Cardiac muscle cell (in vitro differentiated cells and primary cell): ENCODE measurements around a stretch of chr2.

- RAMPAGE, long total RNA = no peak
- RRBS = no CpG with 5 or more reads among the region's 5 CpGs
Observed at GRCh38 chr2:45722960-45723528, 71.6 kb downstream of the PRKCE start.

GRCh38 chr2:45836498-45837530, 185.3 kb downstream of the PRKCE start:
- RAMPAGE, long total RNA = no peak
- RRBS = no CpG with 5 or more reads among the region's 11 CpGs

DNA sequence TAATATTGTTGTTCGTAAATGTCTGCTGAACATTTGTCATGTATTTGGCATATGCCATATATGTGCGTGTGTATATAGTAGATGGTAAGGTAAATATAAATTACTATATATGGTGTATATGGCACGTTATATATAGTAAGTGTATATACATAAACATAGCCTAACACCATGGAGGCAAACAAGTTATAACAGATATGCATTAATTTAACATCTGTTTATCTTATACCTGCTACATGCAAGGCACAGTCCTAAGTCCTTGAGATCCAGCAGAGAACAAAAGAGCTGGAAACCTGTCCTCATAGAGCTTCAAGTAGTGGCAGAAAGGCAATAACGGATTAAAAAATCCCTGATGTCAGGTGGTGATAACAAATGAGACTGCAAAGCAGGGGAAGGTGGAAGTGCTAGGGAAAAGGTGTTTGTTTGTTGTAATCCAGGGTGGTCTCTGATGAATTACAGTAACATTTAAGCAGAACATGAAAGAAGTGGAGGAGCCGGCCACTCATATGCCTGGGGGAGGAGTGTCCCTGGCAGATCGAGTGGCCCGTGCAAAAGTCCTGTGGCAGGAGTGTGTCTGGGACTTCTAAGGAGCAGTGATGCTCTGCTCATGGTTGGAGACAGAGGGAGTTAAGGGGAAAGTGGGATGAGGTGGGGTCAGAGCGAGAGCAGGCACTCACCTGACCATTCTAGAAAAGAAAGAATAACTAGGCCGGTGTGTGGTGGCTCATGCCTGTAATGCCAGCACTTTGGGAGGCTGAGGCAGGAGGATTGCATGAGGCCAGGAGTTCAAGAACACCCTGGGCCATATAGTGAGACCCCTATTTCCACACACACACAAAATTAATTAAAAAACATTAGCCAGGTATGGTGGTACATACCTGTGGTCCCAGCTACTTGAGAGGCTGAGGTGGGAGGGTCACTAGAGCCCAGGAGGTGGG, 261.4 kb upstream of the EPAS1 start:
- RAMPAGE, long total RNA = no peak
- RRBS = no CpG with 5 or more reads among the region's 9 CpGs

DNA sequence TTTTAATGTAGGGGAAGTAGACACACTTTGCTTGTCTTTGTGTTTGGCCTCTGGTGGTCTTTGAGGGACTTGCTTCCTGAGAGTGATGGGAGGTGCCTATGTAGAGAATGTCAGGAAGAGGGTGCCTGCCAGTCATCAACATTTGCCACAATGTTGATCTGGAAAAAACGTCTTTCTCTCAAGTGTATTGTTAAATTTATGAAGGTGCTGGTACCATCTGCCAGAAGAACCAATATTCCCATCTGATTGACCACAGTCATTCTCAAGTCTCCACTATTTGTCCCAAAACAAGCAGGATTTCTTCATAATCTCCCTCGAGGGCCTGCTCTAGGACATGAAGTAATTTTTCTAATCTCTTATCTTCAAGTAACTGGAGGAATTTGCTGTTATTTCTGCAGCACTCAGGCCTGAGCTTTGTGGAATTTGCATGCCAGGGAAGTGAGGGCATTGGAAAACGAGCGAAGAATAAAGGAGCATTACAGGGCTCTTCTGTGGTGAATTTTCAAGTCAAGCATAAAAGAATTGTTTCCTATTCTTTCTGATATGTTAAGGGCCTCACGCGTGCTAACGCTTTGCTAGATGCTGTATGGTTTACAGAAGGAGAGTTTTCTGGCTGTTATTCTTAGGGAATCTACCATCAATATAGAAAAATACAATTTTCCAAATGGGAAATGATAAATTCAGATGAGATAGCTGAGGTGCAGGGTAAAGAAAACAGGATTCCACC, 161.3 kb upstream of the EPAS1 start:
- RAMPAGE, long total RNA = no peak
- RRBS = no CpG with 5 or more reads among the region's 7 CpGs

GRCh38 chr2:46311809-46312483, 14.7 kb downstream of the EPAS1 start:
- RAMPAGE, long total RNA = no peak
- RRBS = no CpG with 5 or more reads among the region's 5 CpGs

DNA sequence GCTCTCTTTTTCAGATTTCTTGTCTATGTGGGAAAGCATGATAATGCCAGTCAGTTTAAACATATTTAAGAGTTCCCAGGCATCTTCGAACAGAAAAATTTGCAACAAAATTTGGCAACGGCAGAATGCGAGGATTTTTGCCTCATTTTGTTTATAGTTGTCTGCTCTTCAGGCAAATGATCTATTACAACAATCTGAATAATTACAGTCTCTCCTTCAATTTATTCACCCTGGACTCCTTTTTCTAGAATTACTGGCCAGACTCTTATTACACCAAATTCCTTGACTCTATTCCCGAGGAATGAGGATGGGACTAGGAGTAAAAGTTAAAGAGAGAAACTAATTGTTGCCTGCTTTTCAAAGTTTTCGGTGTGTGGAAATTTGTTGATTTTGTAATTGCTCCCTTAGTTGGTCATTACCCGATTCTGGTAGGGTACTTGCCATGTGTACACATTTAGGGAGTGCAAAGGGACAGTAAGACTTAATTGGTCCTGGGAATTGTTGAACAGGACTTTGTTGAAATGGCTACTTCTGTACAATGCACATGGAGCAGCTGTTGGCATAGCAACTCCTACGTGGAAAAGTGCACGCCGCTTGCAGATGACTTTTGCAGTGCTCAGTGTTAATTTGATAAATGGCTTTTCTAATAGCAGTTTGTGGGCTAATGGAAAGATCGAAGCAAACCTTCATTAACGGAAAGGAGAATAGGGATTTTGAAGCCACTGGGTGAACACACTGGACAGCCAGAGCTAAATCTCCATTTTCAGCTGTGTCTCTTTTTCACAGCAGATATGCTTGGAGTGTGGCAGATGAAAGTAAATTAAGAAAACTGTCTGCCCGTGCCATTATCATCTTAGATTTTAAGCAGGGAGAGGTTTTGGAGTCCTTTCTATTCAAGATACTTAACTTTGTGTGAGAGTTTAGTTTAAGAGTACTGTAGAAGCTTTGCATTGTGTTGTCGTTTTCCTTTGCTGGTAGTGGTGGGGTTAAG, 22.9 kb downstream of the EPAS1 start:
- RAMPAGE, long total RNA = no peak
- RRBS = no CpG with 5 or more reads among the region's 13 CpGs

- RAMPAGE, long total RNA = no peak
- RRBS = no CpG with 5 or more reads among the region's 11 CpGs
Observed at GRCh38 chr2:46347623-46348630, 50.7 kb downstream of the EPAS1 start.

DNA sequence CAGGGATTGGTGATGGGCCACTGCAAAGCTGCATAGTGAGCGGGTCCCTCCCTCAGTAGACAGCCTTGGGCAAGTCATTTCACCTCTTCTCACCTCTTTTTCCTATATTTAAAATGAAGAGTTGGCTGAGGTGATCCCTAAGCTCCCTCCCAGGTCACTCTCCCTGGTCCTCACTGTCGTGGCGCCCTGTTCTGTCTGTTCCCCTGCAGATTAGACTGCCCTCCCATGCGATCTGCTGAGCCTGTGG, 78.1 kb downstream of the EPAS1 start:
- RAMPAGE, long total RNA = no peak
- RRBS = no CpG with 5 or more reads among the region's 4 CpGs

DNA sequence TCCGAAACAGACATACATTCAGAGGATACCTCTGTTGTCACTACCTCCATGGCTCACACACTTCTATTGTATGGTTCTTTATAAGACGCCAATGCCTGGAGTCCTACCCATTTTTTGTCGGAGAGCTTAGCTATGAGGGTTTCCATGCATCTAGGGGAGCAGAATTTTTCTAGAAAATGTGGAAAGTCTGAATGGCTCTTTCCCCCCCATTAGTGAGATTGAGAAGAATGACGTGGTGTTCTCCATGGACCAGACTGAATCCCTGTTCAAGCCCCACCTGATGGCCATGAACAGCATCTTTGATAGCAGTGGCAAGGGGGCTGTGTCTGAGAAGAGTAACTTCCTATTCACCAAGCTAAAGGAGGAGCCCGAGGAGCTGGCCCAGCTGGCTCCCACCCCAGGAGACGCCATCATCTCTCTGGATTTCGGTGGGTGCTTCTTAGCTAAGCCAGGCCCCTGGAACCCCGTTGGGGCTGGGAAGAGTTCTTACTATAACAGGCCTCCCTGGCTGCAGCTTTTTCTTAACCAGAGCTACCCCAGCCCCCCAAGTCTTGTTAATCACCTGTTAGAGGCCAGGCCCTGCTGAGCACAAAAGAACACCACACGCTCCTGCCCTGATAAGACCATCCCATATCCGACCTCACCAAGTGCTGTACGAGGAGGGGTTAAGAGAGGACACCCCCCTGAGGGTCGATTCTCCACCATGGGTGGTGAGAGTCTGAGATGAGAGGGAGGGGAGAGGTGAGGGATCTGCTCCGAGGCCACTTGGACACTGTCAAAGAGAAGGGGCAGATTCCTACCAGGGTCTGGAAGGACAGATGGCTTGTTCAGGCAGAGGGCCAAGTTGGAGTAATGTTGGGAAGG, 79.4 kb downstream of the EPAS1 start:
- RAMPAGE, long total RNA = no peak
- RRBS = no CpG with 5 or more reads among the region's 13 CpGs

DNA sequence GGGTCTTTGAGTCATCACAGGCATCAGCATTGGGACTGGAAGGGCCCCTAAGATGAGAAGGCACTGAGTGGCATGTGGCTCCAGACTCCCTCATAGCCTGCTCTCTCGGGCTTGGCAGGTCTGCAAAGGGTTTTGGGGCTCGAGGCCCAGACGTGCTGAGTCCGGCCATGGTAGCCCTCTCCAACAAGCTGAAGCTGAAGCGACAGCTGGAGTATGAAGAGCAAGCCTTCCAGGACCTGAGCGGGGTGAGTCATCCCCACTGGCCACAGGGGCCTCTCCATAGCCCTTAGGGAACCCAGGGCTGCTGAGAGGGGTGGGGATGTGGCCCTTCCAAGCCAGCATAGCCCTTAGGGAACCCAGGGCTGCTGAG, 84.3 kb downstream of the EPAS1 start:
- RAMPAGE, long total RNA = no peak
- RRBS = no CpG with 5 or more reads among the region's 6 CpGs

GRCh38 chr2:46381848-46382243, 84.6 kb downstream of the EPAS1 start:
- RAMPAGE, long total RNA = no peak
- RRBS = no CpG with 5 or more reads among the region's 8 CpGs

- RAMPAGE, long total RNA = no peak
- RRBS = no CpG with 5 or more reads among the region's 7 CpGs
Observed at GRCh38 chr2:46382863-46383186, 85.6 kb downstream of the EPAS1 start.

DNA sequence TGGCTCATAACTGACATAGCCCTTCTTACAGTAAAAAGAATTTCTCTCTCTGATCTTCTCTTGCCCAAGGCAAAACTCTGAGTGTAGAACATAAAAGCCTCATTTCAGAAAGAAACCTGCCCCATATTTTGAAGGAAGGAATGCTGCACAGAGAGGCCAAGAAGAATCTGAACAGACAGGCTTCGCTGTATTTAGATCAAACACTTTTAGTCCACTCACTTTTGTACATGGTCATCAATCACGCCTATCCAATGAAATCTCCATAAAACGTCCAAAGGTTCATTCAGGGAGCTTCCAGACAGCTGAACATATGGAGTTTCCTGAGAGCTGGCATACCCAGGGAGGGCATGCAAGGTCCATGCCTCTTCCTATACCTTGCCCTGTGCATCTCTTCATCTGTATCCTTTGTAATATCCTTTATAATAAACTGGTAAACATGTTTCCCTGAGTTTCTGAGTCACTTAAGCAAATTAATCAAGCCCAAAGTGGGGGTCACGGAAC, 119.6 kb downstream of the EPAS1 start:
- RAMPAGE, long total RNA = no peak
- RRBS = no CpG with 5 or more reads among the region's 4 CpGs

DNA sequence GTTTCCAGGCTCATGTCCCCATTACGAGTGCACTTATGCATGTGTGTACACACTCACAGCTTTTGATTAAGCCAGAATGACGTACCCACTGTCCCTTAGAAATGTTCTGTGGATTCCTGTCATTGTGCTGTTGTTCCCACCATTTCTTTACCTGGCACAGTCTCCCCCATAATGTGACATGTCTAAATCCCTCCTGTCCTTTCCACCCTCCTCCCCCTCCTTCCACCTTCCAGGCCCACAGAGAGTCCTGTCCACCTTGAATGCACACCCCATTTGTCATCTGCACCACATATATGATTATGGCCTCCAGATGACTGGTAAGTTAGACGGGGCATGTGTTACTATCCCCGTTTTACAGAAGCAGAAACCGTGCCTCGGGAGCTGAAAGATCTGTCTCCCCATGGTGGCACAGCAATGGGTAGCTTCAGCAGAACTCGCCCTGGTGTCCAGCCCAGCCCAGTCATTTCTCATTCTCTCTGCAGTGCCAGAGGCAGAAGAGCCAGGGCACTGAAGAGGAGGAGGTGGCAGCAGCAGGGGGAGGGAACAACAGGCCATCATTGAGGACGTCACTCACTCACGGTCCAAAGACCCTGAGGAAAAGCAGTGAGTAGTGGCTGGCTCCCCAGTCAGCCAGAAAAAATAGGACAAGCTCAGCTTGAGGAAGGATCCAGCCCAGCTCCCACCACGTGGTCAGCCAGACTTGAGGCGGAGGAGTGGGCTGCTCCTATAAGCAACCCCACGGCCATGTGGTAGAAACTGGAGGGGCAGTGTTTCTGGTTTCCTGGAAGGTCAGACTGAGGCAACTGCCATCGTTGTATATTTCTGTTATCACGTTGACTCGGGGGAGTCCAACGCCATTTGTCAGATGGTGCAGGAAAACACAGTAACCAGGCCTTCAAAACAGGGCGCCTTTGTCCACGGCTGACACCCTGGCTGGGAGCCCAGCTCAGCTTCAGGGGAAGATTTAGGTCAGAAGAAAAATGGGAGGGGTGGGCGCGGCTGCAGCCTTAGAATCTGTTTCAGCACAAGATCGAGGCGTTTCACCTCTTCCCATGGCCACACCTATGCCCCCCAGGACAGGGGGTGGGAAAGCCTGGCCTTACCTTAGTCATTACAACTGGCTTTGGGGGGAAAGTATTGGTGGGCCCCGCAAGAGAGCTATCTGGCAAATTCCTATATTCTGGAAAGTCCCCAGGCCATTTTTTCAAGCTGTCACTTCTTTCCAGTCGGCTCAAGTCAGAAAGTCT, 82.0 kb upstream of the RHOQ start:
- RAMPAGE, long total RNA = no peak
- RRBS = no CpG with 5 or more reads among the region's 24 CpGs

DNA sequence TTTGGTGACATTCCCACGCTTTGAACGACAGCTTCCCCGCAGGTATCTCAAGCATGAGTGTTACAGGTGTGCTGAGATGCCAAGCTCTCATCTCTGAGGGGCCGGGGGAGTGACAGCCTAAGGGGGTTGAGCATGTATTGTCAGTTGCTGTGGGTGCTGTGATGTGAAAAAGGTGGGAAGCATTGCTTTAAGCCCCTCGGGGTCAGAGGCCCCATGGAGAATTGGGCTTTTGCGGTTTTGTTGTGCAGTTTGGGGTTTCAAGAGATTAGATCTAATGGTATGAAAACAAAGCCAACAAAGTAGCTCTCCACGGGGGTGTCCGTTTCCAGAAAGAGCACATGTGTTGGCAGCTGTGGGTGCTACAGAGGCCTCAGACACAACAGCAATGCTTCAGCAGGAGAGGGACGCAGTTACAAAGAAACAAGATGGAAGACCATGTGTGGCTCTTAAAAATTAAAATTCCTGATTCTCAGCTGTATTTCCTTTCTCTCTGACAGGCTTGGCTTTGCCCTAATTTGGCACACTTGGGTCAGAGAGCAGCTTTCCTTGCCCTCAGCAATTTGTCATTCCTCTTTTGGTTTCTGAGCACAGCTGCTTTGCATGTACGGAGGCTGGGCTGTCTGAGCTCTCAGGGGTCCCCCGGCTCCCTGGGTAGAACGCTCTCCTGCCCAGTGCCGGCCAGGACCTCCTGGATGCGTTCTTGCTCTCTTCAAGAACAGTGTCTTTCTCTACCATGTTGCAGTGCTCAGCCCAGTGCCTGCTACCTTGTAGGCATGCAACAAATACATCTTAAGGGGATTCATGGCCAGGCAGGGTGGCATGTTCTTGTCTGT, 7.0 kb upstream of the ATP6V1E2 start:
- RAMPAGE, long total RNA = no peak
- RRBS = no CpG with 5 or more reads among the region's 14 CpGs

DNA sequence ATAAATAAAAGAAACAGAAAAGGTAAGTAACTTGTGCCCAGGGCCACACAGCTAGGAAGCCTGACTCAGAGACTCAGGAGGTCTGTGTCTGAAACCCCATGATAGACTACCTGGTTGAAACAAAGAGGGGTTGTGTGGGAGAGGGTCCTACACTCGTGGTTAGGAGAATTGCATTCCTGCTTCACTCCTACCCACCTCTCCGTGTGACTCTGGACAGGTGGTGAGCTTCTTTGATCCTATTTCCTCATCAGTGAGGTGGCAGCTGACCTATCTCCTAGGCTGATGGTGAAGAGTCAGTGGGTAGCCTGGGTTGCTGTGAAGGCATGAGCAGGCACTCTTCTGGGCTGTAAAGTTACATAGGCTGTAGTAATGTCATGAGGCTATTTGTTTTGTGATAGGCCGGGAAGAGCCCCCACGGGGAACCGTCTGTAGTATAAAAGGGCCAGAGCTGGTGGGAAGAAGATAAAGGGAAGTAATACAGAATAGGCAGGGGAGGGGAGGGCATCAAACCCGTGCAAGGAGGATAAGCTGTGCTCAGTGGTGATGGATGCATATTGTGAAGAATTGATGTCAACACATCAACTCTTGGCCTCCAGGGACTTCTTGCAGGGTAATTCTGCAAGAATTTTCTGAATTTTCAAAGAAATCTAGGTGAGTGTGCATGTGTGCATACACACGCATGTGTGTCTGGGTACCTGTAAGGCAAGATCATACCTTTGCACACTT, 20.8 kb upstream of the ATP6V1E2 start:
- RAMPAGE, long total RNA = no peak
- RRBS = no CpG with 5 or more reads among the region's 7 CpGs

- RAMPAGE, long total RNA = no peak
- RRBS = no CpG with 5 or more reads among the region's 8 CpGs
Observed at GRCh38 chr2:46717058-46717634, 18.1 kb downstream of the SOCS5 start.

- RAMPAGE, long total RNA = no peak
- RRBS = no CpG with 5 or more reads among the region's 11 CpGs
Observed at GRCh38 chr2:46878726-46879402, 36.7 kb downstream of the MCFD2 start.

- RAMPAGE, long total RNA = no peak
- RRBS = no CpG with 5 or more reads among the region's 1 CpG
Observed at GRCh38 chr2:46942351-46942526, 1.2 kb downstream of the TTC7A start.

DNA sequence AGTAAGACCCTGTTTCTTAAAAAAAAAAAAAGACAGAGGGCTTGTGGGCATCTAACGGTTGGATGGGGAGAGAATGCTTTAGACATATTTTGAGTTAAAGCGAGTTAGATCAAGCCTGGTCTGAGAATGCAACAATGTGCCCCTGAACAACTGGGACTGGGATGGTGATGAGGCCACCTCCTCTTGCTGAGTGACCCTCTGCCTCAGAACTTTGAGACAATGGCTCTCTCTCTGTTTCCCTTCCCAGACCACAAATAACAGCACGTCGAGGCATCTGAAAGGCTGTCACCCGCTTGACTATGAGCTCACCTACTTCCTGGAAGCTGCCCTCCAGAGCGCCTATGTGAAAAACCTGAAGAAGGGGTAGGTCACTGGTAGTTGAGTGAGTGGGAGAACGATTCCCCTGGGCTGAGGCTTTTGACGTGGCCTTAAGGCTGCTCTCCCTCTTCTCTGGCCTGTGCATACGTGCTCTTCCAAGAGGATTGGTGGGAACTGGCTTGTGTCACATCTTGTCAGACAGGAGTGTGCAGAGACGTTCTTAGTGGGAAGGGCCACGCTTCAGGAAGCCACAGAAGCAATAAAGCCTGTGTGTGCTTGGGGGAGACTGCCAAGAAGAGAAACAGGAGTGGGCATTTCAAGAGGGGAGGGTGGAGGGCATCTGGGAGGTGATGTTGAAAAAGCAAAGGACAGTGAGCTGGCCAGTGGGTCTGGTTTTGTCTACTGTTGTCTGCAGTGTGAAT, 37.7 kb downstream of the TTC7A start:
- RAMPAGE, long total RNA = no peak
- RRBS = no CpG with 5 or more reads among the region's 11 CpGs